SK-N-DZ (cell line): ENCODE measurements around a stretch of chr3.

DNA sequence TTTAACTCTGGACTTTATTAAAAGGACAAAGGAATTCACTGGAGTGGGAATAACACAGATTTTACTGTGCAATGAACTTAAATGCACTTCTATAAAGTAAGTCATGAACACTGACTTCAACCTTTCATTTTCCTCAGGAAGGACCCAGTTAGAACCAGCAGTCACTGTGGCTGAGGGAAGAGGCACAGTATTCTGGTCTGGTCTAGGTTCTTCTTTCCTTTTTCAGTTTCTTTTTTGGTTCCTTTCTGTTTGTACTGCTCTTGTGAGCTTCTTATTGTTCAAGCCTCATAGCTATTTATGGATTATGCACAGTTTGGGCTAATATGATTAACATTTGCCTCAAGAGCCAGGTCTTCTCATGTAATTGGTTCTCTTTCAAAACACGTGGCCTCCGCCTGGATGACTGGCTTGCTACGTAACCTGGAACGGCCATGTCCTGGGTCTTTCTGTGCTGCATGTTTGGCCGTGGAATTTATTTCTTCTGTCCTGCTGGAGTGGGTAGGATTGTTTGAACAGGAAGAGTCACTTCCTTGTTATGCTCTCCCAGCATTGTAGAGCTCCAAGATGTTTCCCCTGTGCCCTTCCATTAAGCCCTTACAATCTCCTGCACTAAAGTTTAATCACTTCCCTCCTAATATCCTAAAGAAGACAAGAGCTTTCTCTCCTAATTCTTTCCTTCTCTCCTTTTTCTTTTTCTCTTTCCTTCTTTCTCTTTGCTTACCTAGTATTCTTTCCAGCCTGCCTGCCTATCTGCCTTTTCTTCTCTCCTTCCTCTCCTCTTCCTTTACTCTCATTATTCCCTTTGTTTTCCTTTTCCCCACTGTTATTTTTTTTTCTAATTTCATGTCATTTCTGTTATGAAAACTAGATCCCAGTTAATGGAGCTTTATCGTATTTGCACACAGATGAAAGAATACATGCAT, 43.5 kb downstream of the RBMS3 start:
RAMPAGE:
- cytosol, long total RNA: no peak
- nucleus, long total RNA: no peak

DNA sequence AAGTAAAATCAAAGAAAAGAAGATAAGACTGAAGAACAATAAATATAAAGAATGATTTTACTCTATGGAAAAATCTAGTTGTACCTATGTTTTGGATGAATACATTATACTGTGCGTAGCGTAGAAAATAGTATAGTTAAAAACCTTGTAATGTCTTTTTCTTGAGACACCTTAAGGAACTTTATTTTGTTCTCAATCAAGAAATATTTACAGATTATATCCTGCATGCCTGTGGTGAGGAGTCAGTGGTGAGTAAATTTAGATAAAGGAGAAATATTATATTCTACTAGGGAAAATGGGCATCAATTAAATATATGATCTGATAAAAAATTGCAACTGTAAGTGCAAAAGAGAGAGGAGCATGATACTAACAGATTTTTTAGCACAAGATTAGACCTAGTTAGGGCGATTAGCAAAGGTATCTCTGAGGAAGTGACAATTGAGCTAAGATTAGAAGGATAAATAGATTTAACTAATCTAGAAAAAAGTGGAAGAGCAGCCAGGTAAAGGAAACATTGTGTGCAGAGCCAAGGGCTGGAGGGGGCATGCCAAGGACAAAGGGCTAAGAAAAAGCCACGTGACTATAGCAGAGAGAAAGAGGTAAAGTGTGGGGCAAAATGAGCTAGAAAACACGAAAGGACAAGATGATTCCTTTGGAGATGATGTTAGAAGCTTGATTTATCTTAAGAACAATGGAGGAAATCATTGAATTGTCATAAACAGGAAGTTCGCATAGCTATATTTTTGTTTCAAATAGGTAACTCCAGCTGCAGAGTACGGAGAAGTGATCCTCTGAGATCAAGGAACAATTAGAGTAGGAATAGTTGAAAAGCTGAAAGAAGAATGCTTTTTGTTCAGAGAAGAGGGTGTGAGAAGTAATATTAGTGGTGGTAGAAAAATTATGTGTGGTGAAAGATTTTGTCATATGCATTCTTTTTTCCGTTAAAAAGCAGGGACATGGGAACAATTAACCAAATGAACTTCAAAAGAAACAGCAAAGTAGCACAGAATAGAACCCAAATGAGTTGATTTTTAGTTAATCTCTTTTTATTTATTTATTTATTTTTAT, 158.0 kb downstream of the RBMS3 start:
RAMPAGE:
- cytosol, long total RNA: no peak
- nucleus, long total RNA: no peak

GRCh38 chr3:29694888-29695270, 414.0 kb downstream of the RBMS3 start:
RAMPAGE:
- cytosol, long total RNA: no peak
- nucleus, long total RNA: no peak

DNA sequence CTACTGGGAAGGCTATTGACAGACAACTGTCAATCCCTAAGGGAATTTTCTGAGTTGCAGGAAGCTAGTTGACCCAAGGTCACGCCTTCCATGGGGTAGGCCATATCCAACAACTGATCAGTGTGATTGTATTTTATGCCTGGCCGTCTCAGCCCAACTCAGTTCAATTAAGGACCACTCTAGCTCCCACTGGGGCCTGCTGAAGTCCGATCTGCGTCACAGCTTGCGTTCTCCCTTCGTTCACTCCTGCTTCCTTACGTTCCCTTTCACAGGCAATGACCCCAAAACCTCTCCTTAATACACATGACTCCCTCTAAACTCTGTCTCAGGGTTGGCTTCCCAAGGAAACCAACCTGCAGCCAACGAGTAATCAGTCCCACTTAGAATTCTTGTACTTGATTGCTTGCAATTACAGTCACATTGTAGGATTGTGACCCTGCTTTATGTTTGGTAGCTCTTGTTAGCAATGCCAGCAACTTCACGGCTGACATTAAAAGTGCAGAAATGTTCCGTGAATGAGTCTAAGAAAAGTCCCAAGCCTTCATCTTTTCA, 428.1 kb downstream of the RBMS3 start:
RAMPAGE:
- cytosol, long total RNA: no peak
- nucleus, long total RNA: no peak

GRCh38 chr3:30314667-30314990, 291.8 kb upstream of the TGFBR2 start:
RAMPAGE:
- cytosol, long total RNA: no peak
- nucleus, long total RNA: no peak

DNA sequence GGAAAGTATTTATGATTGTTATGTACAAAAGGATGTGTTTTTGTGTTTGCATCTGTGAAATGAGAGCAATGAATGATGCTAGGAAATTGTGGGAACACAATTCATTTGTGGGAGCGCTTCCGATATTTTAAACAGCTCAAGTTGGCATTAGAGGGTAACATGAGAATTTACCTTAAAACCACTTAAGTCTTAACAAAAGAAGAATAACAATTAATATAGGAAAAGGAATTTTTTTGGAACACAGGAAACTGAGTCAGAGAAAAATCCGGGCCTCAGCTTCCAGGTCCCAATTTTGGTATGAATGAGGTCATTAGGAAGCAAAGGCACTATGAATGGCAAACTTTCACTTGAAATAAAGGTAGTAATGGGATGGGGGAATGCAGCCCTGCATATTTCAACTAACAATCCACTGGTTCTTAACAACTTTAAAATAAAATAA, 263.0 kb upstream of the TGFBR2 start:
RAMPAGE:
- cytosol, long total RNA: no peak
- nucleus, long total RNA: no peak

RAMPAGE:
- cytosol, long total RNA: no peak
- nucleus, long total RNA: no peak
These were observed 133.0 kb upstream of the TGFBR2 start for GRCh38 chr3:30473356-30473866.

DNA sequence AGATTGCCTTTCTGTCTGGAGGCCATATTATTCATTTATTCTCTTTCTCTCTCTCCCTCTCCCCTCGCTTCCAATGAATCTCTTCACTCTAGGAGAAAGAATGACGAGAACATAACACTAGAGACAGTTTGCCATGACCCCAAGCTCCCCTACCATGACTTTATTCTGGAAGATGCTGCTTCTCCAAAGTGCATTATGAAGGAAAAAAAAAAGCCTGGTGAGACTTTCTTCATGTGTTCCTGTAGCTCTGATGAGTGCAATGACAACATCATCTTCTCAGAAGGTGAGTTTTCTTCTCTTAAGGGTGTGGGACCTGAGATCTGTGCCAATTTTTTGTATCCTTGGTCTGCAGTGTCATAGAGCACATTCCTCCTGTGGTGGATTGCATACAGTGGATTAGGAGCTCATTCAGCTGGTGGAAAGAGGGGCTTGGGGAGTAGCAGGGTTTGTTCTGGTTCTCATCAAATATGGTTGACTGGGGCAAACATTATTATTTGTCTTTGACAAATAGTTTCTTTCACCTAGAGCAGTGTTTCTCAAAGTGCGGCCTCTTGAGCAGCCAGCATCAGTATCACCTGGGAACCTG, 43.9 kb downstream of the TGFBR2 start:
RAMPAGE:
- cytosol, long total RNA: no peak
- nucleus, long total RNA: no peak

DNA sequence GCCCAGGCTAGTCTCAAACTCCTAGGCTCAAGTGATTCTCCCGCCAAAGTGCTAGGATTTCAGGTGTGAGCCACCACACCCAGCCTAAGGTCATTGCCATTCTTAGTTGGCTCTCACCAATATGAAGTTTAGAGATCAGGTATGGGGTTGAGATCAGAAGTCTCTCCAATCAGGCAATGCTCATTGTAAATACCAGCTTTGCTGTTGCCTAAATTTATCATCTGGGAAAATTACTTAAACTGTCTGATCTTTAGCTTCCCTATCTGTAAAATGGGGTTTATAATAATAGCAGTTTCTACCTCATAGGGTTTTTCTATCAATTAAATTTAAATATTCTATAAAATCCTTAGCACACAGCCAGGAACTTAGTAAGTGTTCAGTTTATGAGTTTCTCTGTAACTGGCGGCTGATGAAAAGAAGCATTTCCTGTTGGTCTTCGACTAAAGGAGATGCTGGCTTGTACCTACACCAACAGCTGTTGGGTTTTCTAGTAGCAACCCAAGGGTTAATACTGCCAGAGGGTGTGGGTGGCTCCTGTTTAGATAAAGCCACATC, 60.5 kb downstream of the TGFBR2 start:
RAMPAGE:
- cytosol, long total RNA: no peak
- nucleus, long total RNA: no peak

GRCh38 chr3:31288600-31289135, 244.1 kb upstream of the STT3B start:
RAMPAGE:
- cytosol, long total RNA: no peak
- nucleus, long total RNA: no peak

GRCh38 chr3:31533931-31534416, 1.2 kb downstream of the STT3B start:
RAMPAGE:
- cytosol, long total RNA: no peak
- nucleus, long total RNA: no peak

DNA sequence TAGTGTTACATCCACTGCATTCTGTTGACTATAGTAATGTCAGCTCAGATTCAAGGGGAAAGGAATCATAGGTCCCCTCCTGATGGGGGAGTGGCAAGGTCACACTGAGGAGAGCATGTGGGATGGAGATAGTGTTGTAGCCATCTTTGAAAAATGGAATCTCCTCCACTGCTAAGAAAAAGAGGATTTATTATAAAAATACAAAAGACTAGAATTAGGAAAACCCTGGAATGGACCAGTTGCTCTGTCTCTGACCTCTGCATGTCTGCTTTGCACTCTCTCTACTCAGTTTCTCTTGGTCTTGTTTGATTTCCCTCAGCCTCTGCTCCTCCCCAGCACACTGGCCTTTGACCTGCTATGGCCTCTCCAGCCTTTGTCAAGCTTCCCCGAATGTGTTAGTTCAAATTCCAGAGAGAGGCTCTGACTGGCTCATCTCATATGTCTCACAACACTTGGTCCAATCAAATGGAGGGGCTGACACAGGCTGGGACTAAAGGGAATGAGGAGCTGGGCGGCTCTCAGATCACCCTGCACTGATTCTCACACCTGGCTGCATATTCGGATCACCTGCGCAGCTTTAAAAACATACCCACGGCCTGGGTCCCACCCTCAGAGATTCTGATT, 52.5 kb upstream of the CMTM8 start:
RAMPAGE:
- cytosol, long total RNA: no peak
- nucleus, long total RNA: no peak

RAMPAGE:
- cytosol, long total RNA: no peak
- nucleus, long total RNA: no peak
These were observed 44.8 kb downstream of the CMTM8 start for GRCh38 chr3:32283269-32283768.

RAMPAGE:
- cytosol, long total RNA: no peak
- nucleus, long total RNA: no peak
These were observed 22.5 kb downstream of the CMTM7 start for GRCh38 chr3:32414112-32414533.

RAMPAGE:
- cytosol, long total RNA: no peak
- nucleus, long total RNA: no peak
These were observed 31.3 kb downstream of the CMTM7 start for GRCh38 chr3:32422910-32423484.

DNA sequence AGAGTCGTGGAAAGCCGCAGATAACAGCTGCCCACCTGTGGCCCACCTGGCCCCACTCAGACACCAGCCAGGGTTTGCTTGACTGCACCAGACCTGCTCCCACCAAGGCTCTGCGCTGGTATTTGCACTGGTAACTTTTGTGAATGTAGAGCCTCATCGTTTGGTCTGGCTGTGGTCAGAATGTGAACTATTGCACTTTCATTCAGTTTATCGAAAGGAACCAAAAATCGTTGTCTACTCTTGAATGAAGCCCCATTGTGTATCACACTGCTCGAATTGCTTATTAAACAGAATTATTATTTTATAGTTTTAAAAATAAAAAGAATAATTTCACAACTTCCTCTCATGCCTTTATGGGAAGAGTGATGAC, 37.2 kb downstream of the CMTM7 start:
RAMPAGE:
- cytosol, long total RNA: no peak
- nucleus, long total RNA: no peak

DNA sequence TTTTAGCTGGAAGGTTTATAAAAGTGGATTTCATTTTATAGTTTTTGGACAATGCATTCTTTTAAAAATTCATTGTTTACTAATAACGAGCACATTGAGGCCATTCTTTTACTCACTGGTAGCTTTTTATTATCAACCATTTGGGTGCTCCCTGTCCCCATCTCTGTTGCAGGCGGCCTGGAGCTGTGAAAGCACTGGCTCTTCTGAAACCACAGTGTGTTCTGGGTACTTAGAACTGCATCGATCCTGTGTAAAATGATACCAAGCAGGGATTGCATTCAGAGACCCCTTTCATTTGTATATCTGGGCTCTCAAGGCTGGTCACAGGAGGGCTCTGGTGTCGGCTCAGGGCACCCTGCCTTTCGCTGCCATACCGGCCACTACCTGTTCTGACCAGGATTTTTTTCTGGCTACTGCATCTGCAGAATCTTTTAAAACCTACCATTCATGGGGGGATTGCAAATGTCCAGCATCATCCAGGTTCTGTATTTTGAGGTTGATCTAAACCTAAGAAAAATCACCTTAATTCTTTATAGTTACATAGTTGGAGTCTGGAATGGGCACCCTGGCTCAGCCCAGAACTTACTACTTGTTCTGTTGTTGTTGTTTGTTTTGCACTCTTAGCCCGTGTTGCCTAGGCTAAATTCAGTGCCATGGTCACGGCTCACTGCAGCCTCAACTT, 52.6 kb downstream of the TRIM71 start:
RAMPAGE:
- cytosol, long total RNA: no peak
- nucleus, long total RNA: no peak

DNA sequence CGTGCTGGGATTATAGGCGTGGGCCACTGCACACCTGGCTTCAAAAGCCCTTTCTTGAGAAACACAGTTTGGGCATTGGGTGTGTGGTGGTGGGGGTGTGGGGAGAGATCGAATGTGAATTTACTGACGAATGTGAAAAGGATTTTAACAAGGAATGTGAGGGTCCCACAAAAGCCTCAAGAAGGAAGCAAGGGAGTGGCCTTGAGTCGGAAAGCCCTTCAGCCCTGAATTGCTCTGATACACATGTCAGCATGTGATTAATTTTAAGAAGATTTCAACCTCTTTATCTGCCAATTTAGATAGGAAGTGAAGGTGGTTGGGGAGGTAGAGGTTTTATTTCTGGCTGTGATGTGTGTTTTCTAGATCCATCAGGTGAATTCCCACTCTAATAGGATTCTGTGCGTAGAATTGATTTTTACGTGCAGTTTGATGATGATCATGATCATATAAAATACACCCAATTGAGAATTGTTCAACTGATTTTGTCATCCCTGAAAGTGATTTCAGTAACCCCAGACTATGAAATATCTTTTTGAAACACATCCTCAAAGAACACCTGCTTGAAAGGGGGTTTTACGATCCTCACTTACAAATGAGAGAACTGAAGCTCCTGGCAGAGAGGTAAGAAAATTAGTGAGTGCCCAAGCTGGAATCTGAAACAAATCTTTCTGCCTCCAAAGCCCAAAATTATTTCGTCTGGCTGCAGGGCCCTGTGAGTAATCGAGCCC, 1.2 kb downstream of the CCR4 start:
RAMPAGE:
- cytosol, long total RNA: no peak
- nucleus, long total RNA: no peak

RAMPAGE:
- cytosol, long total RNA: no peak
- nucleus, long total RNA: no peak
These were observed 38.1 kb downstream of the CCR4 start for GRCh38 chr3:32989509-32989891.

GRCh38 chr3:33012065-33012324, 60.6 kb downstream of the CCR4 start:
RAMPAGE:
- cytosol, long total RNA: no peak
- nucleus, long total RNA: no peak